ENCODE data around the gene SLC37A1.

GRCh38 chr21:42282878-42283071, 32.4 kb downstream of the TFF3 start:
- RAMPAGE, long total RNA = no peak
- RRBS = no CpG with 5 or more reads among the region's 6 CpGs

DNA sequence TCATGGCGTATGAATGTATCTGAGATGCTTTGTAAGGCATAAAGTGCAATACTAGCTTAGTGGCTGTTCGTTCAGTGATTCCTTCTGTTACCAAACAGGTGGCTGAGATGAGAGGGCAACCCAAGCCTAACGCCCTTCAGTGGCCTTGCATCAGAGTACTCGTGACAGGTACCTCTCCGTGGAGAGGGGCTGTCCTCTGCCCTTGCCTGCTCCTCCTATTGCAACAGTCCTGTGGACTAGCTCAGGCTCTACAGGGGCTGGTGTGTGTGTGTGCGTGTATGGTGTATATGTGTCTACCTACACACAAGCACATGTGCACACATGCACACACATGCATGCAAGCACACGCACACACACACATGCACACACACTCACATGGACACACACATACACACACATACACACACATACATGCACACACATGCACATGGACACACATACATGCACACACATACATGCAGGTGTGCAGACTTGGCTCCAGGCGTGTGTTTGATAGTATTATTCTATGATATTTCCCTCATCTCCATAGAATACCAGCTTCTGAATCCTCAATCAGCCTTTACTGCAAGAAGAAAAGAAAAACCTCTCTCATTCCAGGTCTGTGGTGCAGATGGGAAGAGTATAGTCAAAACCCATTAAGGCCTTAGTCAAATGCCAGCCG, 15.1 kb downstream of the TFF3 start:
- RAMPAGE, long total RNA = no peak
- RRBS = no CpG with 5 or more reads among the region's 9 CpGs

DNA sequence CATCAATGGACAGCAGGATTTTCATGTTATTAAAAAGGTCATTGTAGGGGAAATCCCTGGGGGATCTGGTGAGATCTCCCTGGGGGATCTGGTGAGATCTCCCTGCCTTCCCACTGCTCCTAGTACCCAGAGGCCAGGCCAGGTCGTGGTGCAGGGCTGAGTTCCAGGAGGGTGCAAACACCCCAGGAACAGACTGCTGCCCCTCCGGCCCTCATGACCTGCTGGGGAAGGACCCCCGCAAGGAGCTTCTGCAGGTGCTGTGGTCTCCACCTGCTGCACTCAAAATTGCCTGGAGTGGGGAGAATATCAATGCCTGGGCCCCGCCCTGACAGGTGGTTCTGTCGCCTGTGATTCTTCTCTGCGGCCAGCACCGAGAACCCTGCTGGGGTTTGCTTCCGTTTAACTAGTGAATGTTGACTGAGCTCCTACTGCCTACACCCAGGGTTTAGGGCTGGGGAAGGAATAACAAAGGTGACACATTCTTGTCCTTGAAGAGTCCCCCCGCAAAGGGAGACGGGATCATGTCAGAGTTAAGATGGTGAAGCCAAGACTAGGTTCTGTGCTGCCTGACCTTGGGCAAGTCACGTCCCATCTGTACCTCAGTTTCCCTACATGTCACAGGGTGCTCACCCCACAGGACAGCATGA, 2.2 kb upstream of the TFF3 start:
- RAMPAGE, long total RNA = no peak
- RRBS = no CpG with 5 or more reads among the region's 11 CpGs

DNA sequence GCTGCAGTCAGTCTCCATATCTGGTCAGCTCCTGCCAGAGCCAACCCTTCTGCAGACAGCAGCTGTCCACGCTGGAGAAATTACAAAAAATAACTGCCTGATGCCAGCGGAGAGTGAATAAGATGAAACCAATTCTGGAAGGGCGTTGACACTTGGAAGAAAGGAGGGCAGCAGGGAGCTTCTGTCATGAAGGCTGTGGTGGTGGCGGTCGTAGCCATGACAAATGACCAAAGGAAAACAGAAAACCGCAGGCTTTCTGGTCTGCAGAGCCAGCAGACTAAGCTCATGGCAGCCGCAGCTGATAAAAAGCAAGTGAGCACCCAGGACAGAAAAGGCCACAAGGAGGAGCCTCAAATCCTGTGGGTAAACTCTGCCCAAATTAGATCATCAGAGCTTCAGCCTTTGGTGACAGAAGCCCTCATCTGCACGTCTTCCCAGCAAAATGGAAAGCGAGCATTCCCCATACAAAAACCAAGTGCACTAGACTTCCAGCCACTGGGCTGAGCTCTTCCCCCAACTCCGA, 28.8 kb downstream of the RSPH1 start:
- RAMPAGE, long total RNA = no peak
- RRBS = no CpG with 5 or more reads among the region's 10 CpGs

GRCh38 chr21:42468260-42469160, 27.5 kb downstream of the RSPH1 start:
- RAMPAGE, long total RNA = no peak
- RRBS = no CpG with 5 or more reads among the region's 7 CpGs

DNA sequence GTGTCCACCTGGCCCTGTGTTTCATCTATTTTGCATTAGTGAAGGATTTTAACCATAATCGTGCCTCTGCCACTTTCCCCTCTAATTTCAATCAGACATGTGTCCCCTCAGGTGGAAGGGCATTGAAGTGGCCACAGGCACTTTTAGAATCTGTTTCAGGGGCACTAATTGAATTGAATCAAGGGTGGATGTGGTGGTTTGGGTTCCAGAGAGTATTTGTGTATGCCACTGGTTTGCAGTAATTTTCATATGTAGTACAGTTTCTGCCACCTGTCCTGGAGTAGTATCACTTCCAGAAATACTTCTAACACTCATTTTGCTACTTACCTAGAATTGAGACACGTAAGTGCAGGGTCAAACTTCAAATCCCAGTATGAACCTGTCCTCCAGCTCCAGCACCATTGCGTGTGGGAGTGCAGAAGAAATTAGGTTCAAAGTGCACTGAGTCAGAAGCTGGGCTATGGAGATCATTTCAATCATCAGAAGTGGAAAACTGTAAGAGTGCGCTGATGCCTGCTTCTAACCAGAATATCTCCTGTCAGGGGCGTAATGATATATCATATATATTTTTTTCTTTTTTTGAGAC, 26.8 kb downstream of the RSPH1 start:
- RAMPAGE, long total RNA = no peak
- RRBS = no CpG with 5 or more reads among the region's 5 CpGs

- RAMPAGE, long total RNA = no peak
- RRBS = no CpG with 5 or more reads among the region's 10 CpGs
Measured at GRCh38 chr21:42473889-42474545, 22.0 kb downstream of the RSPH1 start.

DNA sequence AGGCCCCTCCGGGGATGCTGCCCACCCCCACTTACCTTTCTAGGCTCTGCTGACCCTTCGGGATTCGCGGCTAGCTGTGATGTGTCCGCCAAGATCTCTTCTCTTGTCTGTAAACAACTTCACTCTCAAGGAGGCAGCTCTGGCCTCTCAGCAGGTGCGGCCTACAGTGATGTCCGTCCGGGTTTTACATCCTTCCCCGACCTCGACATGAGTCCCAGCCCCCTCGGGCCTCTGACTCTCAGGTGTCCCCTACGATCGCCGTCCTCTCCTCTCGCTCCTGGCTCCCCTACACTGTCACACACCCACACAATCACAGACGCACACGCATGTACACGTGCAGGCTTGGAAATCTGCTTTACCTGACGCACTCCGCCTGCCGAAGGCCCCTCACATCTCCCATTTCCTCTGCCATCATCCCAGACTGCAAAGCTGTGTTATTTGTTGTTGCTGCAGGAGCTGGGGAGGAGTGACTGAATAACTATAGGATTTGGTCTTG, 804 bp upstream of the RSPH1 start:
- RAMPAGE, long total RNA = no peak
- RRBS = 3% methylated on average over 1 of the region's 21 CpGs

- RAMPAGE, long total RNA = no peak
- RRBS = 4% methylated on average over 37 of the region's 86 CpGs
Measured at GRCh38 chr21:42513085-42513956, at the start of gene SLC37A1. Gene SLC37A1, plus strand, starts transcription at chr21:42513852.

- RAMPAGE, long total RNA = no peak
- RRBS = no CpG with 5 or more reads among the region's 22 CpGs
Measured at GRCh38 chr21:42532559-42533412, 19.1 kb downstream of the SLC37A1 start.

DNA sequence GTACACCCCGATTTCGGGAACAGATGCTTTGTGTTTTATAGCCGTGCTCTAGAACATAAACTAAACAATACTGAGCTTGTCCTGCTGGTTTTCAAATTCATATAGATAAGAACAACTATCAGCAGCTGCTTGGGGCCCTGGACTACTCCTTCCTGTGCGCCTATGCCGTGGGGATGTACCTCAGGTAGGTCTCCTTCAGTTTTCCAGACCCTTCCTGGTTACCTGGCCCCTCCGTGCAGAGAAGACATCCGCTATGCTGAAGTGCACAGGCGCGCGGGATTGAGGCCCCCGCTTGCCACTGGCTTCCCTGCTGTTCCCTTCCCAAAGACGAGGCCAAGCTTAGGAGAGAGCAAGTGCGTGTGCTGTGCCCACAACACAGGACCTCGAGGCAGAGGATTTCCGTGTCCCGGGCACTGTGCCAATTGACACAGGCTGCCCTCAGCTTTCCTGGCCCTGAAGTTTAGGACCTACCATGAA, 21.8 kb downstream of the SLC37A1 start:
- RAMPAGE, long total RNA = no peak
- RRBS = no CpG with 5 or more reads among the region's 16 CpGs

GRCh38 chr21:42570618-42571628, 57.3 kb downstream of the SLC37A1 start:
- RAMPAGE, long total RNA = no peak
- RRBS = no CpG with 5 or more reads among the region's 28 CpGs

DNA sequence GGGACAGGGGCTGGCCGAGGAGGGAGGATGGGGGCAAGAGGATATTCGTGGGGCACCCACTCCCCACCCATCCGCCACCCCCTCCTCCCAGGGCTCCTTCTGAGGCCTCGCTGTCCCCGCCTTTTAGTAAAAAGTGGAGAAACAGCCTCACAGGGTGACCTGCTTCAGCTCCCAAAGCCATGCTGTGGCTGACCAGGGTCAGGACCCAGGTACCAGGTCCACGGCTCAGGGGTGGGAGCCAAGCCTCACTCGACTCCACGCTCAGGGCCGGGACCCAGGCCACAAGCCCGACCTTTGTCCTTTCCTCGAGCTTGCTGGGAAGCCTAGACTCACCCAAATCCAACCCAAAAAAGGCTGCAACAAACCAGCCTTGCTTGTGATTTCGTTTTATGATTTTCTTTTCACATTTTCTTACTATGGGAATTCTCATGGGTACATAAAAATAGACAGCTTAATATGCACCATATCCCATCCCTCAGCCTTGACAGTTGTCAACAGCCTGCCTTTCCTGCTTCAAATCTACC, 59.6 kb upstream of the PDE9A start:
- RAMPAGE, long total RNA = no peak
- RRBS = no CpG with 5 or more reads among the region's 12 CpGs

DNA sequence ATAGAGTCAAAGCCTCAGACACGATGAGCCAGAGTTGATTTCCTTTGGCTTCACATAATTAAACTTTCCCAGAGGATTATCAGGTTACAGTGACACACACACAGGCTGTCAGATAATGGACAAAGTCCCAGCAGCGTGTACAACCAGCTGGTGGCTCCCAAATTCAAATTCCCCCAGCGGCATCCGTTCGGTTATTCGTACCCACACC, 66.5 kb downstream of the PDE9A start:
- RAMPAGE, long total RNA = no peak
- RRBS = no CpG with 5 or more reads among the region's 6 CpGs

DNA sequence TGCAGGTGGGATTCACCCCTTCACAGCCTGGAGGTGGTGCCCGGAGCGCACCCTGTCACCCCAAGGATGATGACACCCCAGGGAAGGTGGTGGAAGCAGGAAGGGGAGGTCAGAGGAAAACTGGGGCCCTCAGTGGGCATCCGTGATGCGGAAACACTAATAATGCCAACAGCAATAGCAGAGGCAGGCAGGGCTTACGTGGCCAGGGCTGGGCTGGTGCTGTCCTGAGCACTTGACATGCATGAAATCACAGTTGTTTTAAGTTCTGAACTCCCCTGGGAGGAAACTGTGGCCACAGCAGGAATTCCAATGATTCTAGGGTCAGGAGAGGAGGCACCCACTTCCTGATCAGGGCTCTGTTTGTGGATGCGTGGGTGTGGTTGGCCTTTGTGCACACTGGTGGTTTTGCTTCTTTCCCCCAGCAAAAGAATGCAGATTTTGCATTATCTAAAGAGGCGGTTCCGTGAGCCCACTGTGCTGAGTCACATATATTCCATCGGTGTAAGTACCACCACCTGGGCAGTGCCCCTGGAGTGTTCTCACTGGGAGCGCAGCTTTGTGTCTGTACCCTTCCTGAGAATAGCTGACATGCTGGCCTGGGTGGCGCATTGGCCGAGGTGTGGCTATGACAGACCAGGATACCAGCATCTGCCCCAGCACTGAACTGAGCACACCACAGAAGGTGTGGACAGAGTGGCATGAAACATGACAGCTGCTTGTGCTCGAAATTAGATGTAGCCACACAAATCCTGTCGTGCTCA, 70.9 kb downstream of the PDE9A start:
- RAMPAGE, long total RNA = no peak
- RRBS = no CpG with 5 or more reads among the region's 14 CpGs

DNA sequence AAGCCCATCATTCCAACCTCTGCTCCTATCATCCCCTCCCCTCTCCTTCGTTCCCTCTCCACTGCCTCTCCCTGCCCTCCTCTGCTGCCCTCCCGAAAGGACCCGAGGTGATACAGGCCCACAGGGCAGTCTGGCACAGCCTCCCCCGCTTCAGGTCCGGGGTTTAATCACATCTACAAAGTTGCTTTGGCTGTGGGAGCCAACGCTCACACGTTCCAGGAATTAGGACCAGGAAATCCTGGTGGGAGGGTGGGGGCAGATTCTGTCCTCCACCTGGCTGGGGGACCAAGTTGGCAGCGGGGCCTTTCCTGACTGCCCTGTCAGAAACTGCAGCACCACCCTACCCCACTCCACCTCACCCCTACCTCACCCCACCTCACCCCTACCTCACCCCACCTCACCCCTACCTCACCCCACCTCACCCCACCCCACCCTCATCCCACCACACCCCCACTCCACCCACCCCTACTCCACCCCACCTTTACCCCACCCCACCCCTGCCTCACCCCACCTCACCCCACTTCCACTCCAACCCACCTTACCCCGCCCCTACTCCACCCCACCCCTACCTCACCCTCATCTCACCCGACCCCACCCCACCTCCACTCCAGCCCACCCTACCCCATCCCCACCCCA, 95.0 kb downstream of the WDR4 start:
- RAMPAGE, long total RNA = no peak
- RRBS = no CpG with 5 or more reads among the region's 10 CpGs

- RAMPAGE, long total RNA = no peak
- RRBS = no CpG with 5 or more reads among the region's 13 CpGs
Measured at GRCh38 chr21:42836406-42837004, 42.8 kb downstream of the WDR4 start.

- RAMPAGE, long total RNA = no peak
- RRBS = no CpG with 5 or more reads among the region's 10 CpGs
Measured at GRCh38 chr21:42923885-42924359, 1.5 kb downstream of the ERVH48-1 start.

GRCh38 chr21:42996978-42997375, 22.6 kb downstream of the PKNOX1 start:
- RAMPAGE, long total RNA = no peak
- RRBS = no CpG with 5 or more reads among the region's 8 CpGs

GRCh38 chr21:43319319-43320229, 107.4 kb downstream of the SIK1 start:
- RAMPAGE, long total RNA = no peak
- RRBS = no CpG with 5 or more reads among the region's 22 CpGs